HT1080 (cell line): ENCODE measurements around the genes HNRNPUL2, PLAAT3 and RTN3.

GRCh38 chr11:62604603-62605419 is 3.1 kb upstream of the MTA2 start:
RAMPAGE:
- cytosol, long total RNA = no peak
- long total RNA = no peak
- nucleus, long total RNA = no peak

GRCh38 chr11:62687563-62688529 is 1.5 kb downstream of the LRRN4CL start:
RAMPAGE:
- cytosol, long total RNA = no peak
- long total RNA = no peak
- nucleus, long total RNA = no peak

DNA sequence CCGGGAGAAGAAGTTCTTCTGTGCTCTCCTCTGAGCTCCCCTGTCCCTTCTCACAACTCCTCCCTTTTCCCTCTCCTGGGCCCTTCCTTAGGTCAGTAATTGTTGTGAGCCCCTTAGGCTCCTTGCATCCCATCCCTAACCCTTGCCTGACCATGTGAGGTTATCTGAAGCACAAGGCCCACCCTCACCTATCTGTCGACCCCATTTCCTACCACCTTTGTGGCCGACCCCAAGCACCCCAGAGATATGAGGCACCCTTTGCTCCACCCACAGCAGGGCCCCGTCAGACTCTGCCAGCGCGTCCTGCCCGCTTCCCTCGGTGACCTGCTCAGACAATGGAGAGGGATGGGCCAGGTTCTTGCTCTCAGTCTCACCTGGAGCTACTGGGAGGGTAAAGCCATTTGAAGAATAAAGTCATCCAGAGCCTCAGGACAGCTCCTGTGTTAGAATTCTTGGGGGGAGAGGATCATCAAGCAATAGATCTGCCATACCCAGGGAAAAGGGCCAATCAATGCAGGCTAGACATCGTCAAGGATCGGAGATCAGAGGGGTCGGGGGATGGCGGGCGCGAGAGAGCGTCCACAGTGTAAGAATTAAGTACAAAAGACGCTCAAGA is 1.4 kb downstream of the GNG3 start:
RAMPAGE:
- cytosol, long total RNA = no peak
- long total RNA = no peak
- nucleus, long total RNA = no peak

DNA sequence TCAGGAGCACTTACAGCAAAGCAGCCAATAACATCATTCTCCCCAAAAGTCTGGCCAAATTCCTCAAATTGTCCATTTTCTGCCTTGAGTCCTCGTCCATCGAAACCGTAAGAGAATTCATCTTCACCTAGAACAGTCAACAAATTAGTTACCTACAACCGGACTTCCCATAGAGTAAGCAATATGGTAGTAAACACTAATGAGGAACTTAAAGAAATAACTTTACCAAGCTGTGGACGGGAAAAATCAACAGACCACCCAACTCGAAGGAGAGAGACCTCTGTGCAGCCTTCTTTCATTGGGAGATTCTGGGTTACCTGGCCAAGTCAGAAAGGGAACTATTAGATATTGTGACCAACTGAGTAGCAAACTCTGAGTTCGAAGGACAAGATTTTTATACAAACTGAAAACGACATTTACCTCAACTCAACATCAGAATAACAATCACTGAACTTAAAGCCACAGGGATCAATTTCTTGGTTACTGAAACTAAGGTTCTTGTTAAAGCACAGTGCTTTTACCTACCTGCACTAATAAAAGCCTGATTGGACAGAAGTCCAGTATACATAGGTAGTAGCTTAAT is 4.6 kb downstream of the HNRNPUL2 start:
RAMPAGE:
- cytosol, long total RNA = no peak
- long total RNA = no peak
- nucleus, long total RNA = no peak

DNA sequence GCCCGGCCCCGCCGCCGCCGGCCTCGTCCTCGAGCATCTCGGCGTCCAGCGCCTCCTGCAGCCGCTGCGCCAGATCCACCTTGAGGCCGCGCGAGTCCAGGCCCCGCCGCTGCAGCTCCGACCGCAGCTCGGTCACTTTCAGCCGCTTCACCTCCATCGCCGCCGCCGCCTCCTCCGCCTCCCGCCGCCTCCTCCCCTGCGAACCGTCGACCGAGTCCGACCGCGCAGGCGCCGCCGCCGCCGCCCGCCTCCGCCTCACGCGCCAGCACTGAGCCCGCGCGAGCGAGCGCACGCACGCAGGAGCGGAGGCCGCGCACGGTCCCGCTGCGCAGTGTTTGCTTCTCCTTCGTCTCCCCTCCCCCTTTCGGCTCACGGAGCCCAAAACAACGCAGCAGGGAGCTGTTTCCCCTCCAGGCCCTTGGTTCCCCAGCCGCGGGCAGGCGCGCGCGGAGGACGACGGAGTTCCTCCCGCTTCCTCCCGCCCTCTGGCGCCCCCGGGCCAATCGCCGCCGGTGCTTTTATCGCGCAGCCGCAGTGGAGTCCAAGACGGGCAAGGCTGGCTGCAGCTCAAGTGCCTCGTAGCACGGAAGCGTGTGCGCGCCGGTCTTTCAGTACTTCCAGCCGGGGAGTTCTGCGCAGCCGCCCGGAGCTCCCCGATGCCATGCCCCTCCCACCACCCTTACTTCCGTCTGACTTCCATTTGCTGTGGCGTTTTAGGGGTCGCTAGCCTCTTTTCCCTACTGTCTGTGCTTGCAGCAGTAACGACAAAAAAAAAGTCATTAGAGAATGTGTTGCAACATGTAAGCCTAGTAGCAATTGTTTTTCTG is at the start of gene HNRNPUL2:
TSS of gene HNRNPUL2 (minus strand) at position 458 of the 827 bp plus-strand sequence.
RAMPAGE:
- cytosol, long total RNA = no peak
- long total RNA = no peak
- nucleus, long total RNA = no peak

RAMPAGE:
- cytosol, long total RNA = no peak
- long total RNA = no peak
- nucleus, long total RNA = no peak
Measured at GRCh38 chr11:62827469-62827924, 4.4 kb downstream of the STX5 start.

DNA sequence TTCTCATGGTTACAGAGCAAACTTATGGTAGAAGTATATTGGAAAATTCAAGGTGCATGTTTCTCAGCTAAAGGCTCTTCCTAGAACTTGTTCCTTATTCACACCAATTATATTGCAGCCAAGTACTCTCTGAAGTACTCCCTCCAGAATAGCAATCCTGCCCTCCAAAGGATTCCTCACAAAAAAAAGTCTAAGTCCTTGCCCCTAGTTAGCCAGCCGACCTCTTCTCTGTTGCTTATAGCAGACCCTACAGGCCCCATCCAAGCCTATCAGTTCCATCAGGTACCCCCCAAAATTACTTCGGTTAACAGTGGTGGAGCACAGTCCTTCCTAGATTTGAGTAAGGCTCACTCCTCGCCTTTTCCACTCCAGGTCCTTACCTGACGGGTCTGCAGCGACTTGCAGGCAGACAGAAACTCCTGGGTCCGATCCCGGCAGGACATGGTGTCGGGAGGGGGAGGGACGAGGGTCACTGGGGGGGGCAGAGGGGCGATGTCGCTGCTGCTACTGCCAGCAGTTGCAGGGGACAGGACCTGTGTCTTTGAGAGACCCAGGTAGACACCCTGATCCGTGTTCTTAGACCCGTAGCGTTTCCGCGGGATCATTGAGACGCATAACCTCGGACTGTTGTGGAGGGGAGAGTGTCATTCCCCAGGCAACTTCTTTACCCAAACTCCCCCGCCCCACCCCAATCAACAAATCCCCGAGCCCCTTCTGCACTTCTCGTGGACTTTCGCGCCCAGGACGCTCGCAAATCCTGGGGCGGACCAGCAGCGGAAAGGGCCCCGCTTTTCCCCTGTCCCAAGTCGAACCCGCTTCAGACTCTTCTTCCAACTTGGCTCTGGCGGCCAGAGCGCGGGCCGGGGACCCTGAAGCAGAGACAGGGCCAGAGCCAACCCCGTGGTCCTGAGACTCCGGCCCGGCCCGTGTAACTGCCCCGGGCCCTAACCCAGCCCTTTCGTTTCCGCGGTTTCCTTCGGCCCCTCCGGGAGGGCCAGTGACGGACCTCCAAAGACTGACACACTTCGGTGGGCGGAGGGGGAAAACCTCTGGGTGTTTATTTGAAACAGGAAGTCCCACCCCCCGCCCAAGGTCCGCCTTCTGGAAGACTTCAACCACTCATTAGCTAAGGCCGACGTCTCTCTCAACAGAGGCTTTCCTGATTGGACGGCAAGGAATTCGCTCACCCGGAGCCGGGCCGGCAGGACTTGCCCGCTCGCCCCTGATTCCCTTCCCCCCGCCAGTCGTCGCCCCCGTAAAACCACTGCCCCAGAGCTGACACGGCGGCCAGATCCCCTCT is 762 bp downstream of the STX5 start:
RAMPAGE:
- cytosol, long total RNA = no peak
- long total RNA = start-site peak on the minus strand centred at position 975 of the sequence, 91 bp wide, 5 reads
- nucleus, long total RNA = no peak

GRCh38 chr11:62862527-62863034 is 18.1 kb upstream of the SLC3A2 start:
RAMPAGE:
- cytosol, long total RNA = no peak
- long total RNA = no peak
- nucleus, long total RNA = no peak

DNA sequence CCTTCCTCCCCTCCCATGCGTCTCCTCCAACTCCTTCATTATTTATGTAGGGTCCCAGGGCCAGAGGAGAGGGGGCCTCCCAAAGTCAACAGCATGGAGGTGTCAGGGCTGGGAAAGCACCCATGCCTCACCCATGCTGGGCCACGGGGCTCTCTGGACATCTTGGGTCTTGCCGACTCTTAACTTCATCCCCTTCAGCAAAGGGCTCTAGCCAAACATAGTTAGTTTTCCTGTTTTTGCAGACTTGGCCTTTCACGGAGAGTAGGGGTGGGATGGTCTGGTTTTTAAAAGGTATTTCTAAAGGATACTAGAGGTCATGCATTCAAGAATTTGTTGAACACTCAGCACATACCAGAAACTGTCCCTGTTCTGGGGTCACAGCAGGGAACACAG is 8.2 kb downstream of the SLC3A2 start:
RAMPAGE:
- cytosol, long total RNA = no peak
- long total RNA = no peak
- nucleus, long total RNA = no peak

DNA sequence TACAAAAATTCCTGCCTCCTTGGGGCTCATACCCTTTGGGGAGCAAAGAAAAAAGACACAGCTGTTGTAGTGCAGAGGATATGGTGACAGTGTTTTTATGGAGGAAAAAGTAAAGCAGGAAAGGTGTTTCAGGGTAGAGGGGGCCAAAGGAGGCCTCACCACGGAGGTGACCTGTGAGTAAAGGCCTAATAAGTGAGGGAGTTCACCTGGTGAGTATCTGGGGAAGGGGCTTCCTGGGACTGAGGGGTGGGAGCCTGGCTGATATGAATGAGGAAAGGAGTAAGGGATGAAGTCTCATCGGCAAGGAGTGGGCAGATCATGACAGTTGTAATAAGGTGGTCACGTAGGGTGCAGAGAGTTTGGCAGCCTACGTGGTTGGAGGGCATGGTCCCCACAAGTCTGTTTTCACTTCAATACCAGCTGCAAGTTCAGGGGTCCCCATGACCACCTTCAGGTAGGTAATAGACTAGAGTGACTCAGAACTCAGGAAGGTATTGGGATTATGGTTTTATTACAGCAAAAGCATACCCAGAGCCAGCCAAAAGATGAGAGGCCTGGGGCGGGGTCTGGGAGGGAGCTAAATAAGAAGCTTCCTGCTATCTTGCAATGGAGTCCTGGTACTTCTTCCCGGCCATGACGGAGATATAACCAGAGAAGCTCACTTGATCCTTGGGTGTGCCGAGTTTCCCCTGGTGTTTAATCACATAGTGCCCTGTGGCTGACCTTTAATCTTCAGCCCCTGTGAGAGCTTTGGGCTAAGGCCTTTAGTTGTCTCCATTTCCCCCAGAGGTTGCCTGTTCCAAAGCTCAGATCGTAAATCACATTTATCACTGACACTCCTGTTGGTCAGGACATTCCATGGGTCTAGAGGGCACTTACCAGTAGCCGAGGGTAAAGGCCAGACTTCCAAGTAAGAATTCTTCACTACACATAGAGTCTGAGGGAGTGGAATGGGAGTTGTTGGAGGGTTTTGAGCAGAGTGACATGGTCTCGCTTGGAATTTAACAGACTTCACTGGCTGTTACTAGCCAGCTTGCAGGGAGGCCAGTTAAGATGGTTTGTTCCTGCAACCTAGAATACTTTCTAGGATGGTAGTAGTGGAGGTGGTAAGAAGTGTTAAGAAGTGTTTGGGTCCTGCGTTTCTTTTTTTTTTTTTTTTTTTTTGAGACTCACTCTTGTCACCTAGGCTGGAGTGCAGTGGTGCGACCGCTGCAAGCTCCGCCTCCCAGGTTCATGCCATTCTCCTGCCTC is 9.0 kb downstream of the SLC3A2 start:
RAMPAGE:
- cytosol, long total RNA = no peak
- long total RNA = no peak
- nucleus, long total RNA = no peak

DNA sequence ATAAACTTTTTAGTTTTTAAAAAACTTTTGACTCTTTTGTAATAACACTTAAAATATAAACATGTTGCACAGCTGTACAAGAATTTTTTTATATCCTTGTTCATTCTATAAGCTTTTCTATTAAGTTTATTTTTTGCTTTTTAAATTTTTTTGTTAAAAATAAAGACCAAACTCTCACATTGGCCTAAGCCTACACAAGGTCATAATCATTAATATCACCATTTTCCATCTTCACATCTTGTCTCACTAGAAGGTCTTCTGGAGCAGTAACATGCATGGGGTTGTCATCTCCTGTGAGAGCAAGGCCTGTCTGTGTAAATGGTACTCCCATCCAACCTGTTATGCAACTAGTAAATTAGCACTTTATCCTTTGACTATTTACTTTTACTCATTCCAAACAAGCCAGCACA is 2.9 kb downstream of the SLC22A25 start:
RAMPAGE:
- cytosol, long total RNA = no peak
- long total RNA = no peak
- nucleus, long total RNA = no peak

RAMPAGE:
- cytosol, long total RNA = no peak
- long total RNA = no peak
- nucleus, long total RNA = no peak
Measured at GRCh38 chr11:63289455-63289852, 249 bp upstream of the SLC22A10 start.

RAMPAGE:
- cytosol, long total RNA = no peak
- long total RNA = no peak
- nucleus, long total RNA = no peak
Measured at GRCh38 chr11:63564336-63565407, 1.5 kb upstream of the PLAAT2 start.

DNA sequence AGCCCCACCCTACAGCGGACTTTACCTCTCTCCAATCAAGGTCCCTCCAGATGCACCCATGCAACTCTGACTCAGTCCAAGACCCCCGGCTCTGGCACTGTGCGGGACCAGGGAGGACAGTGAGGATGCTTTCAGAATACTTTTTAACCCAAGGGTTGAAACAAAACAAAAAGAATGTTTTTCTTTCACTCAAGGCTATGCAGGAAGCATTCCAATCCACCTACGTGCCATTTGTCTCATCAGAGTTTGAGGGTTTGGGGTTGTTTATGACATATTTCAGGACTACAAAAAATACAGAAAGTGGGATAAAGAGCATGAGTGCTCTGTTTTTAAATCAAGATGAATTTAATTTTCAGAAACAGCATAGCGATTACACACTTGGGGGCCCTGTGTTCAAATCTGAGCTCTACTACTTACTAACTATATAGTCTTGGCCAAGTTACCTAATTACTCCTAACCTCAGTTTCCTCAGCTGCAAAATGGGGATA is 5.8 kb downstream of the PLAAT3 start:
RAMPAGE:
- cytosol, long total RNA = no peak
- long total RNA = no peak
- nucleus, long total RNA = no peak

DNA sequence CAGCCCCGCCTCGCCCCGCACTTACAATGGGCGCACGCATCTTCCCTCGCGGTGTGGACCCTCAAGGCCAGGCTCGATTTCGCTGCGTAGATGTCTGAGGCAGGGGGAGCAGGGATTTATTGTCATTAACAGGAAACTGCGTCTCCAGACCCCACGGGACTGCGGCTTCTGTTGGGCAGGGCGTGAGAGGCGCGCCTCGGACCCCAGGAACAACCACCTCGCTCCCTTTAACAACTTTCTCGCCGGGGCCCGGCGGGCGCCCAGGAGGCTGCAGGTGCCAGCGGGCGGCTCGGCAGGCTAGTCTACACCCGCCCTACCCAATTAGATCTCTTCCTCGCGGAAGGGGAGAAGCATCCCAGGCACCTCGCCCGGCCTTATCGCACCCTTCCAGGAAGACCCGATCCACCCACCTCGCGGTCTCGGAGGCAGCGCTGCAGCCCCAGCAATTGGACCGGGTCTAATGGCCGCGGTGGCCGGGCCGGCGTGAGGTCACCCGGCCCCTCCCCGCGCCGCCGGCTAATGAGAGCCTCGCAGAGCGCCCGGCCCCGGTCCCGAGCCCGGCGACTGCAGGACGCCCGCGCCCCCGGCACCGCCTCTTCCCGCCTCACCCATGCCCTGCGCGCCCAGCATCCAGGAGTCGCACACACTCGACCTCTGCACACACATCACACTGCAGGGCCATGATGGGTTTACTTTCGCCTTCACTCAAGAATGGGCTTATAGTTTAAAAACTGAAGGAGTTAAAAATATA is at the start of gene PLAAT3:
TSS of gene PLAAT3 (minus strand) at position 459 of the 751 bp plus-strand sequence.
RAMPAGE:
- cytosol, long total RNA = start-site peak on the minus strand centred at position 424 of the sequence, 290 bp wide, 419 and 781 reads in 2 replicates
- long total RNA = start-site peak on the minus strand centred at position 461 of the sequence, 52 bp wide, 222 reads
- nucleus, long total RNA = no peak

GRCh38 chr11:63681004-63682284 is at the start of gene RTN3:
TSS of gene RTN3 (plus strand) at chr11:63681500.
RAMPAGE:
- cytosol, long total RNA = start-site peak on the plus strand at chr11:63681497-63681527, 104 and 182 reads in 2 replicates; start-site peak on the plus strand at chr11:63681598-63681633, 541 and 298 reads in 2 replicates
- long total RNA = start-site peak on the plus strand at chr11:63681593-63681639, 235 reads
- nucleus, long total RNA = start-site peak on the plus strand at chr11:63681495-63681527, 72 and 51 reads in 2 replicates; start-site peak on the plus strand at chr11:63681584-63681637, 87 and 21 reads in 2 replicates

DNA sequence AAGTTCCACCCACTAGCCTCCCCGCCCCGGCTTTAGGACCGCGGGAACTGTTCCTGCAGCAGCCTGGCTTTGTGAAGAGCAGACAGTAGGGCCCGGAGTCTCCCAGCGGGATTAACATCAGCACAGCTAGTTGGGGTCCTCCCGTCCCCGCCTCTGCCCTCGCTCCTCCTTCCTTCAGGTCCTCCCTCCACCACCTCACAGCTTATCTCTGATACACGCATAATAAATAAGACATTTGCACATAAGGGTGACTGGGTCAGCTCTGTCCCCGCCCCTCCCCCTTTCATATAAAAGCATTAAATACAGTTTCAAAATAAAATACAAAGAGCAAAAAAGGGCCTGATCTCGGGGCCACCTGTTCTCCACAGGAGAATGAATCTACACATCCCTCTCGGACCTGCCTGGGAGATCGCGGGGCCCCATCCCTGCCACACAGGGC is 6.5 kb downstream of the ZFTA start:
RAMPAGE:
- cytosol, long total RNA = no peak
- long total RNA = no peak
- nucleus, long total RNA = no peak

DNA sequence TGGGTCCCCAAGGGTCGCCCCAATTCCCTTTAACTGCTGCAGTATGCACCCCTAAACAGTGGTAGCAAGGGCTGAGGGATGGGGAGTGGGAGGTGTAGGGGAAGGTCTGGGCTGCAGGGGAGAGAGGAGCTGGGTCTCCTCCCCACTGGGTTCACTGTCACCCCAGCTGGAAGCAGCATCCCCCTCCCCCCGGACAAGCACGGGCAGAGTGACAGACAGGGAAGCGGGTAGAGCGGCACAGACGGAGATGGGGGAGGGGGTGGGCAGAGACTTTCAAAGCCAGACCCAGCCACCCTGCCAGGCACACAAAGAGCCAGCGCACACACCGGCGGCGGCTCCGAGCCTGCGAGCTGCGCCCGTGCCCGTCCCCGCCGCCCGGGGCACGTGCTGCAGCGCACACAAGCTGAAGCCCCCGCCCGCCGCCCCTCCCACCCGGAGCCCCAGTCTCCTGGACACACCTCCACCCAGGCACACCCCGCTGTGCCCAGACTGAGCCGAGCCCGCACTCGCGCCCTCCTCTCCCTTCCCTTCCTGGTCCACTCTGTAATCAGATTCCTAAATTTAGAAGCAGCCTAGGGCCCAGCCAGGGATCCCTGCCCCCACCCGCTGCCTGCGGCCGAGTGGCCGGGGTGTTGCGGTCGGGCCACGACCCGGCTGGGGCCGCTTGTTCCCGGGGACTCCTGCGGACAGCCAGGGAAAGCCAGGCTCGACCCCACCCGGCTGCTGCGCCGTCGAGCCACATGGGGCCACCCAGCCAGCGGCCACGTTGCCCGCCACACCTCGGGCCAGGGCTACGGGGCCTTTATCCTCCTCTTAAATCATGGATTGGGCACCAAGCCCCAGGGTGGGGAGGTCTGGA is 966 bp upstream of the RCOR2 start:
RAMPAGE:
- cytosol, long total RNA = no peak
- long total RNA = no peak
- nucleus, long total RNA = no peak

DNA sequence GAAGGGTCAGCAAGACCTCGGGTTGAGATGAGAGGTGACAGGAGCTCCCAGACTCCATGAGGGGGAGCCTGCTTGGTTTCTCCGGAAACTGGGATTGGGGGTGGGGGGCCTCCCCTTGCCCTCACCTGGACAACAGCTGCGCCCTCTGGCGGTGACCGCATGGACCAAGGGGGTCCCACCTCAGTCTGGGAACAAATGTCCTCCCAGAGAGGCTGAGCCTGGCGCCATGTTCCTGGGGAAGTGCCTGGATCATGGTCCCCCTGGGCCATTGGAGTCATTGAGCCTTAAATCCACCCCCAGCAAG is 4.1 kb upstream of the RCOR2 start:
RAMPAGE:
- cytosol, long total RNA = no peak
- long total RNA = no peak
- nucleus, long total RNA = no peak

DNA sequence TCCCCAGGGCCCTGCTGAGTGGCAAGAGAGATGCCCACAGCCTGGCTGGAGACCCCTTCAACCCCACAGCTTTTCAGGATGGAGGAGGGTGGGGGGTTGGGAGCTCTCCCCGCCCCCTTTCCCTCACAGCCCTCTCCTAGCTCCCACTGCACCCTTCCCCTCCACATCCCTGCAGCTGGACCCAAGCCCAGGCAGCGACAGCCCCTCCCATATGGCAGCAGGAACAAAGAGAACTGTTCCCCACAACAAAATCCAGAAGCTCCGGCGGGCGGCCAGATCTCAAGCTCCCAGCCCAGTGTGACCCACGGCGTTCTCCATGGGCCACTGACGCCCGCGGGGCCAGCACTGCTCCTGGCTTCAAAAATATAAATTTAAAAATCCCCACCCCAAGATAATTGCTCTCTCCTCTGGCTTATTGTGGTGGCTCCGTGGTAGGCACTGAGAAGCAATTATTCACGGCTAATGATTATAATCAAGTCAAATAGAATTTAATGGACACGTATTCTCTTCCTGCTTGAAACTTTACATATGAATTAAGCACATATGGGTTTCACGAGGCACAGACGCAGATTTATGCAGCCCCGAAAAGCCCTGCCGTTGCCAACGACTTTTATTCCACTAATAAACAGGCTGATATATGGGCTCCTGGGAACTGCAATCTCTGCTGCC is 17.6 kb downstream of the MACROD1 start:
RAMPAGE:
- cytosol, long total RNA = no peak
- long total RNA = no peak
- nucleus, long total RNA = no peak